Penis (tissue), 1 donor: ENCODE measurements around a stretch of chr12.

DNA sequence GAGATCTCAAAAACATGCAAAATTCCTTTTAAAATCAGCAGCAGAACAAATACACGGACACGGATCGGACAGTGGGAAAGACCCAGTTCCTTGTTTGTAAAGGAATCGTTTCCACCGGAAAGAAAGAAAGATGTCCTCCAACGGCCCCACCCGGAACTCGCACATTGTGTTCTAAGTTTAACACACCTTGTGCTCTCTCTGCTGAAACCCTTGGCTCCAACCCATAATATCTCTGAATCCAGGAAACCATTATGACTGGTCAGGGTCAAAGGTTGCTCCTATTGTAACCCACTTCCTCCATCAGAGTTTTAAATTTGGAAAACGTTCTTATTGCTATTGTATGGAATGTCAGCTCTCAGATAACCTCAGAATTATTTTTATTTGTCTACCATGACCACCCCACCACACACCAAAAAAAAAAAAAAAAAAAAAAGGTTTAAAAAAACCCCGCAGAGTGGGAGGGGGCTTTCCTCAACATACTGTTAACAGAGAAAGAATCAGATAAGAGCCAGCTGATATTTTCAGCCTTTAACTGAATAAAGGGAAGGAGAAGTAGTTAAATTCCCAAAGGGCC lies 617.0 kb downstream of the MED13L start:
- PRO-cap: no peak

DNA sequence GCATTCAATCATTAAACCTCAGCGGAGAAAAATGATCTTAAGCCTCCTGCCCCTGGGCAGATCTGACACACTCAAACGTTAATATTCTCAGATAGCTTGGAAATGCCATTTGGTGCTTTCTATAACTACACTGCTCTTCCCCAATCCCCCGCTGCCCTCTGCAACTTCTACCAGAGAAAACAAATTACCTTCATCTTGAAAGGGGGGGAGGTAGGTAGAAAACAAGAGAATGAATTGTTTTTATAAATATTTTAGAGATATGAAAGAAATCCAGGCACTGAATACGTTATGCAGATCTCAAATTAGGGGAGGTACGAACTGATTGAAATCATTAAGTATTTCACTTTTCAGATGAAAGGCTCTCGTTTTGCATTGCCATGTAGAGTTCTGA lies 521.1 kb downstream of the MED13L start:
- PRO-cap: no peak

DNA sequence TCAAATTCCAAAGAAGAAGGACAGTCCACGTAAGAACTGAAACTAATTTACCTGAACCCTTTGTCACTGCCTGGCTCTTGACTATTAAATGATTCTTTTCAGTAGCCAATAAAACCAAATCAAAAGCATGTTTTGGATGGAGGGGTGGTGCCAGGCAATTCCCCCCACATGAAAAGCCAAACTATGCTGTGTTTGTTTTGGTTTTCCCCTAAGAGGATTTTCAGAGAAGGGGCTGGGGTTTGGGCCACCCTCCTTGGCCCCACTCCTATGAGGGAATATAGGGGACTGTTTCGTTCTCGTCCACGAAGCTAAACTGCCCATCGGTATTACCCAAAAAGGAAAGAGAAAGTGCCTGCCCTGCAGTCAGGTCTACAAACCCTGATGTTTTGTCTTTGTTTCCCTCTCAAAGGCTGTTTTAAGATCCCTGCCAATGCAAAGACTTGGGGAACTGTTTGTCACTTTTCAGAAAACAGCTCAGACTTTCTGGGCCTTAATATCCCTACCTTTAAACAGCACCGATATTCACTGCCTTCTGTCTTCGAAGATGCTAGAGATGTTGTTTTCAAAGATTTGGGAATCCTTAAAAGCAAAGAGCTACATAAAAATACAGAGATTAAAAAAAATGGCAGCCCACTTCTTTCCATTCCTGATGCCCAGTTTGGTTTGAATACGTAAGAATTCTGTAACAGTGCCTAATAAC lies 518.6 kb downstream of the MED13L start:
- PRO-cap: no peak

GRCh38 chr12:115791329-115791900 lies 486.1 kb downstream of the MED13L start:
- PRO-cap: no peak

- PRO-cap: no peak
Measured at GRCh38 chr12:115943474-115943980, 334.0 kb downstream of the MED13L start.

DNA sequence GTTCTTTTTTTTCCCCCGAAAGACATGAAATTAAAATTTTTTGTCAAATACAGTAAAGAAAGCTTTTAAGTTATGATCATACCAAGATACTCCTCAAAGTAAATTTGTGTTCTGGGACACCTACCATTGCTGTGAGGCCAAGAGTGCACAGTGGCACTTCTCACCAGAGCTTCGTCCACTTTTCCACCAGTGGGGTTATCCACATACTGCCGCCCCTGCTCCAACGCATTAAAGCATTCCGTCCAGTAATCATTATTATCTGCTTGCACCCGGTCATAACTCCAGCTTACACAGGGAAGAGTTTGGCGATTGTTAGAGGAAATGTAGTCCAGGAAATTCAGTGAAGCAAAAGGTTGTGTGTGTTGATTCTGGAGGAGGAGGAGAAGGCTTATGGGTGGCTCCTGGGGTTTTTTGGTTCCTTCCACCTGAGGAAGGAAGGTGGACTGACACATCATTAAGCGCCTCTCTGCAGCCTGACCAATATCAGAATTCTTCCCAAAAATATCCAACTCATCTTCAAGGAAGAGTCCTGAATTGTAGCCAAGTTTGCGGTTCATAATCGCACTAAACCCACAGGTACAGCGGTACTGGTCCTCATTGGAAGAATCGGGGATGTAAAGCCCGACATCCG lies 286.5 kb downstream of the MED13L start:
- PRO-cap: no peak

DNA sequence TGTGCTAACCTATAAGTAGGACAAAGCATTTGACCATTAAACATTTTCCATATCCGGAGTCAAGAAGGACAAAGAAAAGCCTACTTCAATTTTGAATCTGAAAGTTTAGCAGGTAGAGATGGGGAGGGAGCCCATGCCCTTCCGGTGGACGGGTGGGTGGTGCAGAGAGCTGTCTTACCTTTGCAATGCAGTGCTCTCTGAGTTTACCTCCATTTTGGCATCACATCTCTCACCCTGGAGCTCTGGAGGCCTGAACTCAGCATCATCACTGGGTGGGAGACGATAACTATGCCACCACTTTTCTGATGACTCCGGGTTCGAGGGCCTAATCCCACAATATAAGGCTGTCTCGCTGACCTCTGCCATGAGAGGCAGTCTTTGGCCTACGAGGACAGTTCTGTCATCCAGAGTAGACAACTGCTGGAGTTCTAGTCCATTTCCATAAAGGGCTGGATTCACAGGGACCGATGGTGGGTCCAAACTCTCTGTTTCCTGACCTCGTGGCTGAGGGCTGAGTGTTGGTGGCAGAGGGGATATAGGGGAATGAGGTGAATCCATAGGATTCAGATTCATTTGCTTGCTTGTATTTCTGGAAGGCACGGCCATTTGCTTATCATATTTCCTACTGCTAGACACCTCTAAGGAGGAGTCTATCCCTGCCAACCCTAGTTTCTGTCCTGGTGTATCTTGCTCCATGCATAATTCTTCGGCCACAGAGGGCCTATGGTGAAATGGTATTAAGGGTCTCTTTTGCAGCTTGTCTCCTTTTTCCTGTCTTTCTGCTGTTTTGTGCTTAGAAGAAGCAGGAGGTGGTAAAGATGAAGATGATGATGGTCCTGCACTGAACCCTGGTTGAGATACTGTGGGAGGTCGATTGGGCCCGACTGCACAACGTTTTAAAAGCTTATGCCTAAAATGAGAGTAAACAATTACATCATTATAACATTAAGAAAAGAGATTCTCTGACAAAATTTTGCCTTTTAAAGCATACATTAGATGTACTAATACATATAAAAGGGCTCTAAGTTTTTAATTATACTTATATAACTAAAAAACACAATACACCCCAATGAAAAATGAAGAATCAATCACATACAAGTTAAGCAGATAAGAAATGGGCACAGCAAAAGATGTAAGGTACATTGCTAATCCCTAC lies 268.9 kb downstream of the MED13L start:
- PRO-cap: no peak

DNA sequence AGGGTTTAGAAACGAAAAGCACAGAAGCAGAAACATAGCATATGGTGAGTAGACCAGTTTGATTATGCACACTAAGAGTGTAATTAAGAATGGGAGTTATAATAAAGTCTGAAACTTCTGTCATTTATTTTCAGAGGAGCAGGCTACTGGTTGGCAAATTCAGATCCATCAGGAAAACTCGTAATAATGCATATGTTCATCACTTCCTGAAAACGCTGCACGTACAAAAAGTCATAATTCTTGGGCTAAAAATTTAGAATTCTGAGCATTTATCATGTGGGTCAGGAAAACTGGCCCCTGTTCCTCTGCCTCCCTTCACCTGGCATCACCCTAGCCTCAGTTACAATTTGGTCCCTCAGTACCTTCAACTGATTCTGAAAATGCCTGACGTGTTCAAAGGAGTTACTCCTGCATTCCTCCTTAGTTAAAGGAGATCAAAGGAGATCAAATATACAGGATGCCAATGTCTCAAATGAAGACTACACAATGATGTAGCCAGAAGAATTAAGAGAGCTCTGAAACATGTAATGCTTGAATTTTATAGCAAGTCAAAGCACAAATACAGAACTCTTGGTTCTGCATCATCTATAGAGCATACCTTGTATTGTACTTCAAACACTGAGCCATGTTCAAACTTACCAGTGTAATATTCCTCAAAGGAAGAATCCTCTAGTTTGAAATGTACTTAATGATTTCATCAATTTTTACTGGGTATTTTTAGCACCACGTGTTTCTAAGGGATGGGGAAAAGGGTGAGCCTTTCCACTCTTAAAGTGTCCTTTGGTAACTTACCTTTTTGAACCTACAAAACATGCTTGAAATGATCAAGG lies 193.8 kb downstream of the MED13L start:
- PRO-cap: no peak

DNA sequence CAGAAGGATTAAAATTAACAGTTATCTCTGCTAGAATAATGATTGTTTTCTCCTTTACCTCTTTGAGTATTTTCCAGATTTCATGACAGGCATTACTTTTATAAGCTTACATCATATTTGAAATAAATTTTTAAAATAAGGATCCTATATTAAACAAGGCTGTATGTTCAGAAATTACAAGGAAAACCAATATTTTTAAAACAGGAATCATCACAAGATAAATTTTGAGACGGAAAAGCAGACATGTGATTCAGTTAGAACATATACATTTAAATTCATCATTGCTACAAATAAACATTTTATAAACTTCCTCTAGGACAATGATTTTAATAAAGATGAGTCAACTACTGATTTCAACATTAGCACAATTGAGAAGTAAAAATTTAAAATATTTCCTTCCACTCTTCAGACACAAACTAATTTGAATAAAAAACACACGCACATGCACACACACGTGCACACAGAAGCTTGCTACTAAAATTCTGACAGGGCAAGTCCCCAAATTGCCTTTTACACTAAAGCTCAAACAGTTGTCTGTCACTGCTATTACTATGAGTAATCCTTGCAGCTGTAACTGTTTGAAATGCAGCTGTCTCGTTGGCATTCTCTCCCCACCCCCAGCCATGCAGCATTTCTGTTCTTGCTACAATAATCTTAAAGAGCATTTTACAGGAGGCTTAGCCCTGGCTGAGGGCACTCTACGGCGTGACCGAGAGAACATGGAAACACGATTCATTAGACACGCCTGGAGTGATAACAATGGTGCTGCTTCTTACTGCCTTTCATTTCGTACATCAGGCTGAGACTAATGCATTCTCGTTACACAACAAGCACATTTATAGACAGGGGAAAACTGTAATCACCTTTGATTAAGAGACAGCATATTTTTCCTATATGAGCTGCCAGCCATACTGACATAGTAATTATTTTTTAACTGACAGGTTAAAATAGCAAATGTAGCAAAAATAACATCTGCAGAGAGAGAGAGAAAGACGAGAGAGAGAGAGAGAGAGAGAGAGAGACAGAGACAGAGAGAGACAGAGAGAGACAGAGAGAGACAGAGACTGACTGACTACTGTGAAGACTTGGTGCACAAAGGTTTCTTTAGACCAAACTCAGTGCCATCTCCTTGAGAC lies 154.0 kb downstream of the MED13L start:
- PRO-cap: no peak

DNA sequence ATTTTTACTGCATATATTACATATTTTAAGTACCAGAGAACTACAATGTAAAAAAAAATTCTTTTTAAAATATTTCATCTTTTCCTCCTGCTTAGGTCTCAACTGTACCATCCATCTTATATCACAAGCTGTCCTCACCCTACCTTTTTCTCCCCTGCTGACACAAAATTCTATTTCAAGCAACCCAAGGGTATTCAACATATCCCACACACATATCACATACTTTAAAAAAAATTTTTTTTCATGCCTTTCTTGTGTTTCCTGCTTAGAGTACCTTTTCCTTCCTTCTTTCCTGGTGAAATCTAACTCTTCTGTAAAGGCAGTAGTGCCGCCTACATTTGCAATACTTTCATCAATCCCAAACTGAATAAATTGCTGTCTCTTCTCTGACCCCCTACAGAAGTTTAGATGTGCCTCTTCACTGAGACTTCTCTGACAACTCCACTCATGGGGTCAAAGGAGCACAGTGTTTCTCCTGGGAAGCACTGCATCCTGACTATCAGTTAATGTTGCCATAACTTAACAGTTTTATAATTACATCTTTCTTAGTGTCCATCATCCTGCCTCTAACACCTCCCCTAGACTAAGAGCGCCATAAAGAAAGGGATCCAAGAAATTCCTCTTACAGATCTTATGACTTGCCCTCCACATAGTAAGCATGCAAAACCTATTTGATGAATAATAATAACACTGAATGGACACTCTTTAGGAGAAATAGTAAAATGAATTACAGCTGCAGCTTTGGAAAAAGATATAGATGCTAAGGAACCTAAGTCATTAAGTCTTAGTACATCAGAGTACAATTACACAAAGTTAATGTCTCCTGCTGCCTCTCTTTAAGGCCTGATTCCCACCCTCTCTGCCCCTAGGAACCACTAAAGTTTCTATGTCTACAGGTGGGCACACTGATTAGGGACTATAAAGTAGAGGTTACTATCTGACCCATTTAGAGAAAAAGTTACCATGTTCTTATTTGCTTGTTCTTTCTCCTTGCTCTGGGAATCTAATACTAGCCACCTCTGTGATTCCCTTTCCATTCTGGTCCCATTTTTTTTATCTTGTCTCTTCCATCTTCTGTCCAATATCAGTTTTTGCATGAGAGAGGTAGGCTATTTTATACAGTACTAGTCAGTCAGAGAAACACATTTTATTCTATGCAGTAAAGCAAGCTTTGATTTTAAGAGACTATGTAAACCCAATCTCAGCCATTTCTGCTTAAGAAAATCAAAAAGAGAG lies 79.0 kb downstream of the MED13L start:
- PRO-cap: no peak

GRCh38 chr12:116199402-116200637 lies 77.7 kb downstream of the MED13L start:
- PRO-cap: no peak

GRCh38 chr12:116267299-116268029 lies 10.0 kb downstream of the MED13L start:
- PRO-cap: no peak

DNA sequence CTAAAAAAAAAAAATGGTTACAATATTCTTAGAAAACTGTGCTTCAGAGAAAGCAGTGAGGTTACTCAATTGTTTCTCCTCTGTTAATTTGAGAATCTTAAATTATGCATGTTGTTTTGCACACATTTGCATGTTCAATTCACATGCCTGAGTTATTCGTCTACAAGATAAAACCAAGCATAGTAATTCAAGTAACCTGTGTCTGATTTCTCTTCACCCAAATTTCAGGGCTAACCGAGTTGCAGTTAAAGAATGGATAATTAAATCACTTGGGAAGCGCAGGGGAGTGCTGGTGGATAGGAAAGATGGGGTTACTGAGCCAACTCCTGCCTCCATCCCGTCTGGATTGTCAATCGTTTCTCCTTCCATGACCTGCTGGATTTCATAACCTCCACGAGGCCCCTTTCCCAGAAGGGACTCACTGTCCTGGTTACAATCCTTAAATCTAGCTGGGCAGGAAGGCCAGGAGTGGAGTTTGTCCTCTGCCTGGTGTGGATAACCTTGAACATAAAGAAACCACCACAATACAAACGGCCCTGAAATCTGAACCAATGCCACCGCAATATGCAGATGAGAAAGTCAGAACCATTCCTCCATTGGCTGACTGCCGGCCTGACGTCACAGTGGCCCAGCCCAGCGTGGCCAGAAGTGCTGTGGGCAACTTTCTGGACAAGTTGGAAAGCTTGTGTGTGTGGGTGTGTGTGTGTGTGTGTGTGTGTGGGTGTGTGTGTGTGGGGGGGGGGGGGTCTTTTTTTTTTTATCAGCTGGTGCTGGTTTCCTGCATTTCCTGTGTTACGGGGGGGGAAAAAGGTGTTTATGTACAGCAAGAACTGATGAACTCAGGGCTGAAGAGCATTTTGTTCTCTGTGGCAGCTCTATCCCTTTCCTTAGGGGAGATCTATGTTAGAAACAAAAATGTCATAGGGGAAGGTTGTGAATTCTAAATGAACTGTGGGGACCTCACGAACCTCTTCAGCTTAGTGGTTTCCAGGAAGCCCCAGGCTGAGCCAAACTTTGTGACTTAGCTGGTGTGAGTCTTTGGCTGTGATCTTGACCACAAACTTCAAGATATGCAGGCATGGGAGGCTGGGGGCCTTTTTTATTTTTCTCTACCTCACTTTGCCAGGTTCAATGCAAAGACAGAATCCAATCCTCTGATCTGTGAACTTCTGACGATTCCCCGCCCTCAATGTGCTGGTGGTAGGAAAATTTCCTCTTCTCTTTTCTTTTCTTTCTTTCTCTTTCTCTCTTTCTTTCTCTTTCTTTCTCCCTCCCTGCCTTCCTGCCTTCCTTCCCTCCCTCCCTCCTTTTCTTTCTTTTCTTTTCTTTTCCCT lies 81.6 kb upstream of the MED13L start:
- PRO-cap: no peak

DNA sequence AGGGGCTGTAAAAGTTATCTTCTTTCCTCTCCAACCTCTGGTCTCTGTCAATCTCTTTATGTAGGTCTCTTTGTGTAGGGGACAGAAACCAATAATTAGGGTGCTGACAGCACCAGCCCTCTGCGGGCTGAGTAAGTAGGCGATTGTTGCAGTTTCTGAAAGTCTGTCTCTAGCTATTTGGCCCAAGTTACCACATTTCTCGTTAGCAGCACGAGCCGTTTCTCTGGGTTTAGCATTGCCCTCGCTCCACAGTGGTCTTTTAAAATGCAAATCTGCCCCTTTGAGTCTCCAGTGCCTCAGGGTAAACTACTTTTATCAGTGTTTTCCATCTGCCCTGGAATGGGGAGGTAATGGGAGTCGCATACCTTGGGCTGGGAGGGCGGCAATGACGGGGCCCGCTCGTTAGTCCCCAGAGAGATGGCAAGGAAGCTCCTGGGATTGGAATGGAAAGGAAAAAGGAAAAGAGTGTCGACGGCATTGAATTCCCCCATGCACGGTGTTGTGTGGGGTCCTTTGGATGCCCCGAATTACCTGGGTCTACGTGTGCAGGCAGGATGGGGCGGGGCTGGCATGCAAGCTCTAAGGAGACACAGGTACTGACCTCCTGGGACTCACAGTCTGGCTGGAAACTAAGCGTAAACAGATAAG lies 131.9 kb upstream of the MAP1LC3B2 start:
- PRO-cap: no peak

GRCh38 chr12:116537274-116537798 lies 21.8 kb upstream of the MAP1LC3B2 start:
- PRO-cap: no peak

DNA sequence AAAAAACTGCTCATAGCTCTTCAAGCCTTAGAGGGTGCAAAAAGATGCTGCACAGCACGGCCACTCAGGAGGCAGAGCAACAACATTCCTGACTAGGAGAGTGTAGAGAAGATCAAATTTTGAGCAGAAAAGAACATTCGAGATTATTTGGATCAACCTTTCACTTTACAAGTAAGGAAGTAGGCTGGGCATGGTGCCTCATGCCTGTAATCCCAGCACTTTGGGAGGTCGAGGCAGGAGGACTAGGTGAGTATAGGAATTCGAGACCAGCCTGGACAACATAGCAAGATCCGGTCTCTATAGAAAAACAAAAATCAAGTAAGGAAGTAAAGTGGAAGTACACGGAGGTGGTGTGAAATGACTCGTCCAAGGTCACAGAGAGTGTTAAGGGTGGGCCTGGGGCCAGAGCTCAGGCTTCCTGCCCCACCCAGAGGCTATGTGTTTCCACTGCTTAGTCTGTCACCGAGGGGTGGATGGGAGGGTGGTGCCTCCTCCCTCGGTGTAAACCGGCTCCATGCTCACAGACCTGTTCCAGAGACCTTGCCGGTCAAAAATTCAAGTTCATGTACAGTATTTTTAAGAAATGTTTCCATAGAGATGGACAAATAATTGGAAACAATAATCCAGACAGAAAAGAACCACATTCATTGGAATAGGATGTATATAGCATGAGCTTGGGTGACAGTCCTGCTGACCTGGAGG lies 51.9 kb downstream of the MAP1LC3B2 start:
- PRO-cap: no peak

DNA sequence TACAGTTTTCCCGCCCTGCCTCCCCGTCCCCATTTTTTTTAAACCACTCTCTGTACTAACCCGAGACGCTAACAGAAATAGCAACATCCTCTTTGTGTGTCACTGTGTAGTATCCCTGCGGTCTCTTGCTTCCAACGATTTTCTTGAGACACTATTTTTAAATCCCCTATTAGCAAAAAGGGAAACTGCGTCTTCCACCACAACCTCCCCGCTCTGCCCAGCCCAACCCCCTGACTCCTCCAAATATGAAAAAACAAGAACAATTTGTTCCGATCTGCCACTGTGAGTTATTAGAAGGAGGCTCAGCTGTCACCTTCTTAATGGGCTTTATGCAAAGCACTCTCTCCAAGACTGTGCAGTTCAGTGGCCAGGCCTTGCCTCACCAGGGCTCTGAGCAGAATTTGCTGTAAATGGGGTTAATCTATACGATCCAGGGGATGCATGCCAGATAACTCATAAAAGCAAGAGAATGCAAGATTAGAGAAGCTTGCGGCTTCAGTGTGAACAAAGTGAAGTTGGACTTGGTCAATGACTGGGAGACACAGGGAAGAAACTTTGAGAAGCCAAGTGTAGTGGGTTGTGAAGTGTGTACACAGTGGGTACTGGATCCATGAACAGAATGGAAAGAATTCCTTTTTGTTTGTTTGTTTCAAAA lies 76.4 kb downstream of the MAP1LC3B2 start:
- PRO-cap: no peak

DNA sequence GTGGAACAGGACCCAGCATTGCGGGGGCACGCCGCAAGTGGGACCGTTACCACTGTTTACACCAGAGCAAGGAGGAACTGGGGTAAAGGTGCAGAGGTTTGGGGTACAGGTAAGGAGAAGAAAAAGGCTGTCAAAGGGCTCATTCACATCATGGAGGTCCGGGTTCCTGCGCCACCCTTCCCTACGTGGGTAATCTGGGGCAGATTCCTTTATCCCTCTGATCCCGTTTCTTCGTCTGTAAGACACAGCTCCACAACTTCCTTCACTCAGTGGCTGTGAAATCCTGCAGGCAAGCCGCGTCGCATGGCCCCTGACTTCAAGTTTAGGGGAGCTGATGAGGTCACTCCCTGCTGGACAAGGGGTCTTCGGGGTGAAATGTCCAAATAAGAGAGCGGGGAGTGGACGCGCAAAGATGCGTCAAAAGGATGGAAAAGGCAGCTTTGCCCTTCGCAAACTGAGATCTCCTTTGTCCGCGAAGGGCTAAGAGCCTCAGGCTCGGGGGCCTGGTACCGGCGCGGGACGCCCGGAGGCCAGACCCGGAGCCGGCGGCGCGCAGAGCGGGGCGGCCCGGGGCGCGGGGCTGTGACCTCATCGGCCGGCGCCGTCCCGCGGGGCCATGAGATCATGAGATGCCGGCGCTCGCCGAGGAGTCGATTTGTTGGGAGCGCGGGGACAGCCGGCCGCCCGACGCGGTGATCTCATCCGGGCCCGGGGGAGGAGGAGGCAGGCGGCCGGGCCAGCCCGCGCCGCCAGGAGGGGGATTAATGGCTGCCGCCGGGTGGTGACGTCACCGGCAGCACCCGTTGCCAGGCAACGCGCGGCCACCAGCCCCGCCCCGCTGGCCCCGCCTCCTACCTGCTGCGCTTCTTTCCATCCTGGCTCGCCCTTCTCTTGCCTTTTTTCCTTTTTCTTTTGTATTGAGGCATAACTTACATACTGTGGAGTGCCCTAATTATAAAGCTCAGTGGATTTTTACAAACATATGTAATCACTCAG lies 62.1 kb downstream of the HRK start:
- PRO-cap: bidirectional peak, plus-strand start at position 533 of the sequence, minus-strand start at position 559 of the sequence

- PRO-cap: no peak
Measured at GRCh38 chr12:116885320-116885845, 4.1 kb upstream of the HRK start.

- PRO-cap: no peak
Measured at GRCh38 chr12:117158809-117159246, 31.4 kb downstream of the FBXO21 start.